Left colon (tissue), 1 donor: ENCODE measurements around the genes PEAK1, HMG20A, TBC1D2B and DNAJA4.

DNA sequence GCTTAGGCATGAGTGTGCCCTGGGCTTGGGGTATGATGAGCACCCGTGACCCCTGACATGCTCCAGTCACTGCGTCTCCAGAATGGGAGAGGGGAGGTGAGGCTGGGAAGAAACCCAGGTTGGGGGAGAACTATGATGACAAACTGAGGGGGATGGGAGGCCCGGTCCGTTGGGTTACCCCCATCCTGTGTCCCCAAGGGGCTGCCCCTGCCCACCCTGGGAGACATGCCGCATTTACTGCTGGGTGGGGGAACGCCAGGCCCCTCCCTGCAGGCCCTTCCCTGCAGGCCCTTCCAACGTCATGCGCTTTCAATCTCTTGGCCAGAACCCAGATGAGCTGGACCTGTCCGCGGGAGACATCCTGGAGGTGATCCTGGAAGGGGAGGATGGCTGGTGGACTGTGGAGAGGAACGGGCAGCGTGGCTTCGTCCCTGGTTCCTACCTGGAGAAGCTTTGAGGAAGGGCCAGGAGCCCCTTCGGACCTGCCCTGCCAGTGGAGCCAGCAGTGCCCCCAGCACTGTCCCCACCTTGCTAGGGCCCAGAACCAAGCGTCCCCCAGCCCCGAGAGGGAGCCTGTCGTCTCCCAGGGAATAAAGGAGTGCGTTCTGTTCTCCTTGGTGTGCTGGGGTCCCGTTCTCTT, 34.1 kb downstream of the TSPAN3 start:
- PRO-cap, result no peak

DNA sequence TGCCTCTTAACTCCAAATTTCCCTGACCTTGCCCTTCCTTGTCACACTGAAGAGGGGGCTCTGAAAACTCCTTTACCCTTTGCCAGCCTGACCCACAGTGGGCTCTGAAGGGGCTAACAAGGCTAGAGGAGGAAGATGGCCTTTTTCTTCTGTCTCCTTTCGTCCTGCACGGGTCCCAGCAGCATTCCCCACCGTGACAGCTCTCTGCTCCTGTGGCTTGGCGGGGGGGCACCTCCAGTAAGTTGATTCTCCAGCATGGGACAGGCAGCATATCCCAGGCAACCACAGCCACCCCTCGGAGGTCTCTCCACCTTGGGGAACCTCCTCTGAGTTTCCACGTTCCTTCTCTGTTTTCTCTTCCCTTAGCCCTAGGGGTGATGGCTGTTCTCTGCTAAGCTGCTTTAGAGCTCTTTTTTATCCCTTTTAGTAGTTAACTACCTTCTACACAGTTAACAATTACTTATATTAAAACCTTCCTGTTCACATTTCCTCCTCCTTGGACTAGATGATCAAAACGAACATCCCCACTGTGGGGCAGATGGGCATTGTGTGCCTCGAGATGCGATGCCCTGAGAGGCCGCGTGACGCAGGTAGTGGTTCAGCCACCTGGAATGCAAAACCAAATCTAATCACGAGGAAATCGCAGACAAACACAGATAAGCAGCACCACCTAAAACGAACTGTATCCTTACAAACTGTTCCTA, 27.8 kb downstream of the TSPAN3 start:
- PRO-cap, result unidirectional peak, minus-strand start at position 200 of the sequence

DNA sequence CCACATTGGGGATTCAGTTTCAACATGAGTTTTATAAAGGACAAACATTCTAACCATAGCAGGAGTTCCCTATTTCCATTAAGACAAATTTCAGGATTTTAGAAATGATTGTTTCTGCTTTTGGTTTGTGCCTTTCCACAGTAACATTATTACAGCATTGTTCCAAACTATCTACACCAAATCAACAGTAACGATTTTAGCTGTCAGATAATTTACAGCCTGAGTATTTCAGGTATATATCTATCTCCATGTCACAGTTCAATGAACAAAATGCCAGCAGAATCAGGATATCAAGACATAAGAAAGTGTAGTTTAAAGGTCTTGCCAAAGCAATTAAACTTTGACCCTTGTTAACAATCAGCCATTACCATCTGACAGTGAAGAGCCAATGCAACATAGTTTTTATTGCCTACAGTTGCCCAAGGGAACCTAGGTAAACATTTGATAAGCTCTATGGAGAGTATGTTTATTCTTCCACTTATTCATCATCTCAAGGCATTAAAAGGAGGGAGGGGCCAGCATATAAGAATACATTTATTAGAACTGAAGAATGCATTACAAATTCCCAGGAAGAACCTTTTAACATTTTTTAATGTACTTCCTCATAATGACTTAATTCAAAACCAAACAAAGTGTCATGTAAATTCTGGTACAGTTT, 3.6 kb downstream of the TSPAN3 start:
- PRO-cap, result unidirectional peak, minus-strand start at position 263 of the sequence; unidirectional peak, minus-strand start at position 299 of the sequence

DNA sequence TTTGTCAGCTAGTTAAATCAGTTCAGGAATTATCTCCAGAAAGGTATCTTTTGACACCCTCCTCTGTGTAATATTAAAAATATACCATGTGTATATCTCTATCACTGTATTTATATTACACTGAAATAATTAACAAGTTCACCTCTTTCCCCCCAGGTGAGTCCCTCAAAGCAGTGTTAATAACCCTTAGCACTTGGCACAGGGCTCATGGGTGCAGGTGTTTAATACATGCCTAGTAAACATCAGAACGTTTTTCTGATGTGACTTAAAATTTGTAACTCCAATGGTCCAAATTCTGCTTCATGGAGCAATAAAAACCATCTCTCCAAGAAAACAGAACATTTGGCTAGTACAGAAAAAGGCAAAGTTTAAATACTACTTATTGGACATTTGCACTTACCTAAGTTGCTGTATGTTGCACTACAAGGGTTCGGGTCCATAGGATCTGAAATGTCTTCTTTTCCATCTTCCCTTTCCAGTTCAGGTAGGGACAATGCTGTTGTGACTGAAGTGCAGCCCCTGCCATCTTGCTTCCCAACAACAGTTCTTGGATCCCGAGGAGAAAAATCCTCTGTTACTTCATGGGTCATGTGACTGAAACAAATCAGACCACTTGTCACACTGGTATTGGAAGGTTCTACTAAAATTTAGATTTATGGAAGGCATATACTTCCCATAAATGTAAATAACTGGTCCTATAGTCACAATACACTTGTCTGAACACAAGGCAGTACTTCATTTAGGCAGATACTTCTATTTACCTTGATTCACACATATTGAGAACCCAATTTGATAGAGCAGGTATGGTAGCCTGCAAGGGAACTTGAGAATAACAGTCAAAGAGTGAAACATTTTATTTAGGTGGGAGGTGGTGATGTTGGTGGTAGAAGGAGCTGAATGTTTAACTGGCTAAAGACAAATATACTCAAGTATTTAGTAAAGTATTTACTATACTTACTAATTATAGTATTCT, 87.5 kb upstream of the TSPAN3 start:
- PRO-cap, result no peak

GRCh38 chr15:77414110-77414520, 5.8 kb downstream of the PEAK1 start:
- PRO-cap, result no peak

- PRO-cap, result bidirectional peak, plus-strand start at chr15:77419949, minus-strand start at chr15:77419886; bidirectional peak, plus-strand start at chr15:77420415, minus-strand start at chr15:77420094
These were observed at the start of gene PEAK1 for GRCh38 chr15:77419904-77420852. Gene PEAK1, minus strand, starts transcription at chr15:77420104.

DNA sequence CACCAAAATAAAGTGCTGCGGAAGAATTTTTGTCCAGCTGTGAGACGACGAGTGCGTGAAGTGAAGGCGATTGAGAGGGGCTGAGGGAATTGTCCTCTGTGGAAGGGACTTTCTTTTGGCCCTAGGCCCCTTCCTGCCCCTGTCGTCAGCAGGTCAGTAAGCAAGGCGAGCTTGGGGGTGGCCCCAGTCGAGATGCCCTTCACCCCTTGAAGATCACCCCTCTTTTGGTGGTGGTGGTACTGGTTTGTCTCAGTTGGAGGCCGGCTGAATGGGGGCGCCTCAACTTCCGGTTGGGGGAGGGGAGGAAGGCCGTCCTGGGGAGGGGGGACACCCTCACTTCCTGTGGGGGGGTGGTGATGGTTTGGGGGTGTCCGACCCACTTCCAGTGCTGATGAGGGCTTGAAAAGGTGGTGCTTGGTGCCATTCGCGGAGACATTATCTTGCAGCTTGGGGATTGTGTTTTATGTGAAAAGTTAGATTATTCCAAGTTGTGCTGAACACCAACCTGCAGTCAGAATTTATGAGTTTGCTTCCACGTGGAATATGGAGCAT, at the start of gene HMG20A:
HMG20A (plus strand) TSS at position 36 of the 552 bp plus-strand sequence.
- PRO-cap, result unidirectional peak, plus-strand start at position 47 of the sequence; unidirectional peak, plus-strand start at position 343 of the sequence

- PRO-cap, result no peak
These were observed 76.4 kb downstream of the HMG20A start for GRCh38 chr15:77496656-77497826.

DNA sequence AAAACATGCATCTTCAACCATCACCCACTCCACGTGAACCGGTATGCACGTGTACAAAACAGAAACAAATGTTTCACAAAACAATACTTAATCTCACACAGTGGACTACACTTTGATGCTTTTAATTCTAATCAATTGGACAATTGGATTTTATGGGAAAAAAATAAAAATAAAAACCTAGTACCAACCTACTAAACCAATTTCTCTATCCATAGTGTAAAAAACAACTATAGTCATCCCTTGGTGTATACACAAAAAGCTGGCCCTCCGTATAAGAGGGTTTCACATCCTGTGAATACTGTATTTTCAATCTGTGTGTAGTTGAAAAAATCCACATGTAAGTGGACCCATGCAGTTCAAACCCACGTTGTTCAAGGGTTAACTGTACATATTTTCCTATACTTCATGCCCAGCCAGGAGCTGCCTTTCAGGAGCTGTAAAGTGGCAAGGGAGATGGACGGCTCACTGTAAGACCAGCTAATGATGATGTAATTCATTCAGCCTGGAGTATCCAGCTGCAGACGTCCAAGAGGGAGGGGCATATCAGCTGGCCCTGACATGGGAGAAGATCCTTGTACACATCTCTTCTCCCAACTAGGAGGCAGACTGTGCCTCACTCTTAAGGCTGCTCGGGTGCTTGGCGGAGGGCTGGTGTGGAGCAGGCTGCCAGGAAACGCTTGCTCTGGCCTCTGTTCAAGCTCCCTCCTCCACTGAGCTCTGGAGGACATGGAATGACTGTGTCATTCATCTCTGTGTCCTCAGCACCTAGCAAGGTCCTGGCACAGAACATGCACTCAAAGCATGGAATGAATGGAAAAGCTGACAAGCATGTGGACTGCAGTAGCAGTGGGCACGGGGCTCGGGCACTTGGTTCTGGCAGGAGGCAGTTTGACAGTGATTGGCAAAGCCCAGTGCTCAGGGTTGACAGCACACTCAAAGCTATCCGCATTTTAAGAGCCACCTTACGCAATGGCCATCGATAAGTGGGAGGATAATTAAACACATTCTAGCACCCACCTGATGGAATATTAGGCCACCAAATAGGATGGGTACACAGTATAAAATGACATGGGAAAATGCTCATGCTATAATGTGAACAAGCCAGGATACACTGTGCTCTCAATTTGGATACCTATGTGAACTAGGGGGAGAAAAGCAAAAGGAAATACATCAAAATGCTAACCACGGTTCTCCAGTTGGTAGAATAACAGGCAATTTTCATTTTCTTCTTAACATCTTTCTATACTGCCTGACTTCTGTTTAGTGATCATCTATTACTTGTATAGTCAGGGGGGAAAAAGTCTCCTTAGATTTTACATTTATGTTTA, 72.5 kb downstream of the TBC1D2B start:
- PRO-cap, result no peak

DNA sequence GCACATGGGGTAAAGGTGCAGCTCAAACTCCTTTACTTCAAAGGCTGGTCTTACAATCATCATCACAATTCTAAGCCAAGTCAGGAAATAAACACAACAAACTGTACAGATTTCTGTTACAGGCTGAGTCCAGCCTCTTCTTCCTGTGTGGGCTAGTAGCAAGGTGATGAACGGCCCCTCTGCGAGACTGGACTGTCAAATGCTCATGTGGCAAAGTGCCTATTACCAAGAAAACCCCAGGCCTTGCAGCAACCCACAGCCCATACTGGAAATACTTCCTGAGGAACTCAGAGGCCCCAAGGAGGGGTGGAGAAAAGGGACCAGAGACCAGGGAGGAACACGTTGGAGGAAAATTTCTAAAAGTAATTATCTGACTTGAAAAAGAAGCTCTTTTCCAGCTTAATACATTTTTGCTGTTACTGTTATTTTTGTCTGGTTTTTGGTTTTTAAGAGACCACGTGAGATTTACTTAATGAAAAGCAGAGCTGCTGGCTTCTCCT, 29.6 kb downstream of the TBC1D2B start:
- PRO-cap, result bidirectional peak, plus-strand start at position 290 of the sequence, minus-strand start at position 197 of the sequence

DNA sequence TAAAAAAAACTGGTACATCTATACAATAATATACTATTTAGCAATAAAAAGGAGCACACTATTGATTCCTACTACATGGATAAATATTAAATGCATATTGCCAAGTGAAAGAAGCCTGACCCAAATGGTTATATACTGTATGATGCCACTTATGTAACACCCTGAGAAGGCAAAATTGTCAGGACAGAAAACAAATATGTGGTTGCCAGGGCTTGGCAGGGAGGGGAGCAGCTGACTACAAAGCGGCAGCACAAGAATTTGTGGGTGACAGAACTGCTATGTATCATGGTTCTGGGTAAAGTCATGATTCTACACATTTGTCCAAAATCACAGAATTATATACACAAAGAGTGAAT, 22.6 kb downstream of the TBC1D2B start:
- PRO-cap, result no peak

DNA sequence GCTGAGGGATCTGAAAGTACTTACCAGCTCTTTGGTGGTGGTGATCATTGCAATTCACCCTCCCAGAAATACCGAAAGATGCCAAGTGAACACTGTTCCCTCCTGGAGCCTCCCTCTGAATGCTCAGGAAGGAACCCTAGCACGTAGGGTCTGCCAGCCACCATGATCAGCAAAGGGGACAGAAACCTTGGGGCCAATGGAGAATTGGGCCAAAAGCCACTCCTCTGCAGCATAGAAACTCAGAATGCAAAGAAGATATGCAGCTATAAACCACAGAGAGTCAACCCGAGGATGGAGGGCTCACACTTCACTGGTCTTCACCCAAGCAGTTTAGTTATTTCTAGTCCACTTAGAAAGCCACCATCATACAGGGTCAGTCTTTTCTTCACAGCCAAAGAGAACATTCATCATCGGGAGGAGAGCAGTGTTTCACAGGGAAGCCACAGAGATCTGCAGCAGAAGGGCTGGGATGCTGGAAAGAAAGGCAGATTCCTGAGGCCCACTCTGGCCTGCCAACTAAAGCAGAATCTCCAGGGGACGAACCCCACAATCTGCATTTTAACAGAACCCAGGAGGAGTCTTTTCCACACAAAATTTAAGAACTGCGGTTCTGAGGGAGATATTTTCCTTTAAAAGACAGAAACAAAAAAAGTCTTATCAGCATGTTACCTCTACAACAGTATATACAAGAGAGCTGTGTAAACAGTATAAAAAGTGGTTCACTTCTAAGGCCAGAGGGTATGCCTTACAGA, 11.3 kb downstream of the TBC1D2B start:
- PRO-cap, result no peak

- PRO-cap, result unidirectional peak, plus-strand start at chr15:78068956
These were observed 8.8 kb downstream of the TBC1D2B start for GRCh38 chr15:78068407-78069354.

DNA sequence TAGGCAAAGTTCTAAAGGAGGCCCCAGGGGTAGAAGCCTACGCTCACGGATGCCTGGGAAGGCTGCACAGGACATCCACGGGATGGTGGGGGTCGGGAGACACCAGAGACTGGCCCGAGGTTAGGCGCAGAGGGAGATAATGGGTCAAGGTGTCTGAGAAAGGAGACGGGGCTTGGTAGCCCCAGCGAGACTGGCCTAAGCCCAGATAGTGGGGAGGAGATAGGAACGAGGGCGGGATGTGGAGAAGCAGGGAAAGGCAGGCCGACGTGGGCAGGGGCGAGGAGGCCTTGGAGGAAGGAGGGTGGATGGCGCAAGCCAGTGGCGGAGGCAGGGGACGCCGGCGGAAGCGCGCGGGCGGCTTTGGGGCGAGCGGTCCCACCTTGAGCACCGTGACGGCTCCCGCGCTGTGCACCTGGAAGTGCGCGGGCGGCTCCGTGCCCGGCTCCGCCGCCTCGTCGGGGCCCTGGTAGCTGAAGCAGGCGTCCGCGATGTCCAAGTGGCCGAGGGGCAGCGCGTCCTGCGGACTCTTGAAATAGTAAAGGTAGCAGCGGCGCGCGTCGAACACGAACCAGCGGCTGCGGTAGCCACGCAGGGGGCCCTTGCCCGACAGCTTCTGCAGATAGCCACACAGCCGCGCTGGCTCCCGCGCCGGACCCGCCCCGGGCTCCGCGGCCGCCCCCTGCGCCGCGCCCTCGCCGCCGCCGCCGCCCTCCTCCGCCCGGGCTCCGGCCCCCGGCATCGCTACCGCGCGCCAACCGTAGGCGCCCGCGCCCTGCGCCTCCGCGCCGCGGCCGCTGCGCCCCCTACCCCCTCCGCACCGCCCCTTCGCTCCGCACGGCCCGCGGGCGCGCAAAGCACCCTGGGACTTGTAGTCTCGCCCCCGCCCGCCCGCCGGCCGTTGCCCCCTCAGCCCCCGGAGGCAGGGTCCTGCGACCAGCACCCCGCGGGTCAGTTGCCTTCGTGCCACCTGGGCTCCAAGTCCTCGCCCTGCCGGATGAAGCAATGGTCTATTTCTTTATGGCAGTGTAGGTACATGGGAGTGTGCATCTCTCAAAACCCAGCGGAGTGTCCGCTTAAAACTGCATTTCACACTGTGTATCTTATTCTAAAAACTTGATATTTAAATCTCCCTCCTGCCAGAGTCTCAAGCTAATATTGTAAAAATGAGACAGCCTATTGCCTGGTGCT, at the start of gene TBC1D2B:
TBC1D2B (minus strand) TSS at position 798 of the 1,188 bp plus-strand sequence.
- PRO-cap, result unidirectional peak, plus-strand start at position 318 of the sequence; unidirectional peak, minus-strand start at position 615 of the sequence

DNA sequence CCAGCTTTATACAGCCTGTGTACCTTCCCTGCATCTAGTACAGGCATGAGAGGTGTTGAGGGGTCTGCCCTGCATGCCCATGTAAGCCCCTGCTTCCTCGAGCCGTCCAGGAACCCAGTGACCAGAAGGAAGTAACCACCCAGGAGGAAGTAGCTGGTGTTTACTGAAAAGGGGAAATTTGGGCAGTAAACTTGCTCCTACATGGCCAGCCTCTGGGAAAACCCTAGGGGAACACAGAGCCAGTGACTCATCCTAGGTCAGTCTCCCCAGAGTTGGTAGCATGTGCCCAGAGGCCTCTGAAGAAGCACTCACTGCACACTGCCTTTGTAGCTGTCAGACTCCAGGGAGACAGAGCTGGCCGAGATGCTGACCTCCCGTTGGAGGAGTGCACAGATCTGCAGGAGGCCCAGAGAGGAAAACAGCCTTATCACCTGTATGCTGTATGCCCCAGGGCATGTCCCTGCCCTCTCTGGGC, 4.9 kb upstream of the TBC1D2B start:
- PRO-cap, result no peak

DNA sequence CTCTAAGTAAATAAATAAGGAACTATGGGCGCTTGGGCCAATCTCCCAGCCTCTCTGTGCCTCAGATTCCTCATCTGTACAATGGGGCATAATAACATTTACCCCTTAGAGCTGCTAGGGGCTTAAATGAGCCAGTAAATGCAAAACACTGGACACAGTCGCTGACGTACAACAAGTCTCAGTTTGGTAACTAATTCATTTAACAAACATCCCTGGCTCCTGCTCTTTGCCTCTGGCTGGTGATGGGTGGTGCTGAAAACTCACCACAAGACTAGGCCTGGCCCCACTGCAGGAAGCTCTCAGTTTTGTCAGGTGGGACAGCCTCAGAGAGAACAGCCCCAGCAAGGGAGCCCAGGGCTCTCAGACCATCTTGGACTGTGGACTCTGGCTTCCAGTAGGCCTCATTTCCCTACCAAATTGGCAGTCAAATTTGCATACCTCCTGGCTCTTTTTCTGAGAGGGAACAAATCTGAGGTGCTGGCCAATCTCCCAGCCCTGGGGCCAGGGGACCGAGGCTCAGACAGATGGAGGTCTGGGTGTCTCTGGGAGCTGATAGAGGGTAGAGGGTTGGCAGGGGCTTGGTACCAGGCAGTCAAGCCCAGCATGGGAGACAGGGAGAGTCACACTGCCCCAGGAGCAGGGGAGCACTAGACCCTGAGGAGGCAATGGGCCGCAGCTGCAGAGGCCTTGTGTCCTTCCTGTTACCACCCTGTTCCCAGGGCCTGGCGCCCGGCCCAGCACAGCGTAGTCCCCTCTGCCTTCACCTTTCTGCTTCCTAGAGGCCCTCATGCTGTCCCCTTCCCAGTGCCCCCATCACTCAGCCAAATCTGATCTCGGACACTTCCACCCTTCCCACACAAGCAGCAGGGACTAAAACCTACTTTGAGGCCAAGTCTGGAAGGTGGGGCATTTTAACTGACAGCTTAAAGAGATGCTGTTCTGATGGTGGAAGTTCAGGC, 6.6 kb upstream of the TBC1D2B start:
- PRO-cap, result no peak

- PRO-cap, result no peak
These were observed 11.4 kb downstream of the SH2D7 start for GRCh38 chr15:78103668-78104281.

DNA sequence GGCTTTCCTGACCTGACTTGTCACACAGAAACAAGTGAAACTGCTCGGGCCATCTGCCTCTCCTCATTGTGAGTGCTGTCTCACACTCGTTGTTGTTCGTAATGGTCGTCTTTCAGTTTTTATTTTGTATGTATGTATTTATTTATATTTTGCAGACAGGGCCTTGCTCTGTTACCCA, 24.0 kb downstream of the ACSBG1 start:
- PRO-cap, result no peak

DNA sequence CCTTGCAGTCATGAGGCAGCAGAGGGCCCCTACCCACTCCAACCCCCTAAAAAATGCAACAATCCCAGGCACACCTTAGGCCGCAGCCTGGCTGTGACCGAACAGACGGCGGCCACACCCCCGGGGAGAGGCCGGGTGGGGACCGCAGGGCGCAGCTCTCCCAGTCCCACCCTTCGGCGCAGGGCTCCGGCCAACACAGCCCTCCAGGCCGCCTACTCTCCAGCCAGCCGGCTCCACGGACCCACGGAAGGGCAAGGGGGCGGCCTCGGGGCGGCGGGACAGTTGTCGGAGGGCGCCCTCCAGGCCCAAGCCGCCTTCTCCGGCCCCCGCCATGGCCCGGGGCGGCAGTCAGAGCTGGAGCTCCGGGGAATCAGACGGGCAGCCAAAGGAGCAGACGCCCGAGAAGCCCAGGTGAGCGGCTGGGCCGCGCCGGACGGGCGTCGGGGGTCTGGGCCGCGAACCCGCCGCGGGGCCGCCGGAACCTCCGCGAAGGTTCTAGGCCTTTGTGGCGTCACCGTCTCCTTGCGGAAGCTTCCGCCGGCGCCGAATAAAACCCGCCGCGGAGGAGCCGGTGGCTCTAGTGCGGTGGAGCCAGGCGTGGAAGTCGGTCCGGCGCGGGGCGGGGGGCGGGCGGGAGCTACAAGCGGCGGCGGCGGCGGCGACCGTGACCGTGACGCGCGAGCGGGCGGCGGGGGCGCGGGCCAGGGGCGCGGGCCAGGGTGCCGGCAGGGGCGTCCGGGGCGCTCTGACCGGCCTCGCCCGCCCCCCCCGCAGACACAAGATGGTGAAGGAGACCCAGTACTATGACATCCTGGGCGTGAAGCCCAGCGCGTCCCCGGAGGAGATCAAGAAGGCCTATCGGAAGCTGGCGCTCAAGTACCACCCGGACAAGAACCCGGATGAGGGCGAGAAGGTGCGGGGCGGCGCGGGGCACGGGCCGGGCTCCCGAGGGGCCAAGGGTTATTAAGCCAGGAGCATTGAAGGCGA, at the start of gene DNAJA4:
DNAJA4 (plus strand) TSS at position 580 of the 987 bp plus-strand sequence.
- PRO-cap, result unidirectional peak, plus-strand start at position 172 of the sequence; unidirectional peak, plus-strand start at position 373 of the sequence; bidirectional peak, plus-strand start at position 580 of the sequence, minus-strand start at position 495 of the sequence; bidirectional peak, plus-strand start at position 908 of the sequence, minus-strand start at position 813 of the sequence

DNA sequence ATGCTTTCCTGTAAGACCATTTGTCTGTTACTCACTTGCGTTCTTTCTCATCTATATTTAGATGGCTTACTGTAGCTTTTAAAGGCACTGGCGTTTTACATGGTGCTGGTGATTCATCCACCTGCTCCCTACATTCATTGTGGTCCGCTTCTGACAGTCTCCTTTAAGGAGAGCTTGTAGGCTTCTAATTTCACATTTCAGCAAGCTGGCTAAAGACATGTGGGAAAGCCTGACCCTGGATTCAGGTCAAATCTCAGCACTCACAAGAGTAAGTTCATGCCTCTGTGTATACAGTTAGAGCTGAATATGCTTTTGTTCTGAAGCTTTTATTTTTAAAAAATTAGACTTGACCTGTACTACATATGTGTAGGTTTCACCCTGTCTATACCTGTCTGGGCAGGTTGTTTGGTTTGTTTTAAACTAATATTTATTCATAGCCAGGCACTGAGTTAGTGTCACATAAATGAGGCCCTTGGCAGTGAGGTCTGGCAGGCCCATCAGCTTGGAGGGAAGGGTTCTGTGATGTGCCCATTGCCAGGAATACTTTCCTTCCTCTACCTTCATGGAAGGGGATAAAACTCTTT, 1.8 kb downstream of the DNAJA4 start:
- PRO-cap, result no peak